Subcutaneous adipose tissue (tissue), 3 donors: Measurements from ENCODE around the genes SH3GLB2 and CRAT.

- PRO-cap, result no peak
- RAMPAGE, long total RNA, 3 experiments, result no peak in any of the 3 experiments
Measured at GRCh38 chr9:128550686-128551758, 1.4 kb upstream of the SPTAN1 start.

DNA sequence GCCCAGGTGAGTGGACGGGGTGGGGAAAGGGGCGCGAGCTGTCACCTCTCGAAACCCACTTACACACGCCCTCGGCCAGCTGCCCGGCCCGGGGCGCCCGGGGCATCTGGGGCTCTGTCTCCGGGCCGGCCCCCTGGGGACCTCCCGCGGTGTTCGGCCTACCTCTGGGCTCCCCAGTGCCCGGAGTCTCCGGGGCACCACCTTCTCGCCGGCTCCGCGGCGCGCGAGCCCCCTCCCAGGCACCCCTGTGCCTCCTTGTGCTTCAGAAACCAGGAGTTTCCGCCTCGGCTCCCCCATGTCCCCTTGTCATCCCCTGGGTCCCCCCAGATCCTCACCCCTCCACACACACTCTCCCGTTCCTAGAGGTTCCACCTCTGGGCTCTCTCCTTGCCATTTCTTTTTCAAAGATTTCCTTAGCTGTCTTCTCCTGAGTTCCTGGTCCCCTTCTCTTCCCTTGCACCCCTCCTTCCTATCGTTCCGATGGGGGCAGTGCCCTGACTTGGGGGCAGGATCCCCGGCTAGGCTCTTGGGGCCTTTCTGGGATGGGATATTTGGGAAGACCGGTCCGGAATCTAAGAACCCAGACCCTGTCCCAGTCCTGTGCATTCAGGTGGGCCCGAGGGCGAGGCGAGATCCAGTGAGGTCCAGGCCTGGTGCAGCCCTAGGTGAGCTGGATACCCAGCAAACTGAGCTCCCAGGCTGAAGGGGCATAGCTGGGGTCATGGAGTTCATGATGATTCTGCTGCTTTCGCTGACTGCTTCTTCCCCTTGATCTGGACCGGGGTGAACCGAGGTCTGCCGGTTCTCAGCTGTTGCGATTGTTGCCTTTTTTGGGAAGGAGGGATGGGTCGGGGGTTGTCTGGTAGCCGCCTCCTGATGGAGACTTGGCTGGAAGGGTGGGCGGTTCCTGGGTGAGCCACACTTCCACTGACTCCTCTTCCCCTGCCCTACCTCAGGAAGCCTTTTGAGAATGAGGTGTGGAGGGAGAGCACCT is 609 bp downstream of the LRRC8A start:
- PRO-cap, result bidirectional peak, plus-strand start at position 919 of the sequence, minus-strand start at position 797 of the sequence
- RAMPAGE, long total RNA, 3 experiments, result no peak in any of the 3 experiments

- PRO-cap, result no peak
- RAMPAGE, long total RNA, 3 experiments, result no peak in any of the 3 experiments
Measured at GRCh38 chr9:128885655-128886454, 3.9 kb downstream of the LRRC8A start.

DNA sequence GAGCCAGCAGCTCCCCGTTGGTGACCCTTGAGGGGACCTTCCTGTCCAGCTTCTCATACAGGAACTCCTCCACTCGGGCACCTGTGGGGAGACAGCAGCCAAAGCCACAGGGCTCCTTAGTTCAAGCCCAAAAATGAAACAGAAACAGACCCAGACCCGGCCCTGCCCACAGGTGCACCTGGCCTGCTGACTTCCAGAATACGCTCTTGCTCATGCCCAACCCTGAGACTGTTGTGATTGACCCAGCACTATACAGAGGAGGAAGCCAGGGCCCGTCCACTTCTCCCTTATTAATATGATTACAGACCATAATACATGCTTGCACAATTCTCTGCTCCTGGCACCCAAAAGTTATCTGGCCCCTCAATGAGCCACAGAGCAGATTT is 7.0 kb downstream of the SH3GLB2 start:
- PRO-cap, result no peak
- RAMPAGE, long total RNA, 3 experiments, result no peak in any of the 3 experiments

- PRO-cap, result bidirectional peak, plus-strand start at chr9:129028554, minus-strand start at chr9:129028308
- RAMPAGE, long total RNA, 3 experiments, result no peak in any of the 3 experiments
Measured at GRCh38 chr9:129027399-129028440, at the start of gene SH3GLB2. SH3GLB2 (minus strand) TSS chr9:129028331.

DNA sequence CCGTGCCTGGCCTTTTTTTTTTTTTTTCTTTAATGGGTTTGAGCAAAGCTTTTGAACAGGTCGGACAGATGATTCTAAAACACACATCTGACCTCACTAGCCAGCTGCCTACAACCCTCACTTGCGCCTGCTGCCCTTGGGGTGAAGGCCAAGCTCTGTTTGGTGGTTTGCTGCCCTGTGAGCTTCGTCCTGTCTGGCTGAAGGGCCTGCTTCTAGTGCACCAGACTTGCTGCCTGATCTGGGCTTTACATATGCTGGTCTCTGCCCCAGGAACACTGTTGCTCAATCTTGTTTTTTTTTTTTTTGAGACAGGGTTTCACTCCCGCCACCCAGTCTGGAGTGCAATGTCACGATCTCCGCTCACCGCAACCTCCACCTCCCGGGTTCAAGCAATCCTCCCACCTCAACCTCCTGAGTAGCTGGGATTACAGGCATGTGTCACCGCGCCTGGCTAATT is 16.4 kb upstream of the DOLPP1 start:
- PRO-cap, result no peak
- RAMPAGE, long total RNA, 3 experiments, result no peak in any of the 3 experiments

DNA sequence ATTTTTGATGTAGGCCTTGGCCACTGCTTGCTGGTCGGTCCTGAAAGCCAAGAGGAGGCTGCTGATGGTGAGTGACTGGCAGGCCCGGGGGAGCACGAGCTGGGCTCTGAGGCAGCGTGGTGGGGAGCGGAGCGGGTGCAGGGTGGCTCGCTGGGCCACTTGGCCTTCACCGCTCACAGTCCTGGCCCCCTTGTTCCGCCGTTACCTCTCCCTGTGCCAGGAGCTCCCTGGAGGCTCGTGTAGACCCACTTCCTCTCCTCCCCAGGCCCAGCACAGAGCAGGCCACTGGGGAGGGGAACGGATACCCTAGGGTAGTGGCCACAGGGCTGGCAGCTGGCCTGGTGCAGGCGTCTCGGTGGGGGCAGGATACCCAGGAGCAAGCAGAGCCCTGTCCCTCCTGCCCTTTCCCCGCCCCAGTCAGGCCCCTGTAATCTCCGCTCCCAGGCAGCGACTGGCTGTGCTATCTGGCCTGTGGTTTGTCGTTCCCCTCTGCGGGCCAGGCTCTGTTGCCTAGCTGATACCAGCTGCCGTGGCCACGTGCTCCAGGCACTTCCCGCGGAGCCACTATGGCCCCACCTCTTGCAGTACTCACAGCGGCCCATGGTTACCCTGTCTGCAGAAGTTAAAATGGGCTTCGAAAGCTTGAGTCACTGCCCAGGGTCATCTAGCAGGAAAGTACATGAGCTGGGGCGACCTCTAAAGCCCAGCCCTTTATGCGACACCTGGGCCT is 11.7 kb upstream of the DOLPP1 start:
- PRO-cap, result unidirectional peak, minus-strand start at position 478 of the sequence
- RAMPAGE, long total RNA, 3 experiments, result no peak in any of the 3 experiments

GRCh38 chr9:129110256-129110831 is at the start of gene CRAT:
CRAT (minus strand) TSS chr9:129110793.
- PRO-cap, result bidirectional peak, plus-strand start at chr9:129110950, minus-strand start at chr9:129110791
- RAMPAGE, long total RNA, 3 experiments, result start-site peak on the minus strand in 1 of 3 experiments, at chr9:129110681-129110737 at its widest, 162 reads per replicate

DNA sequence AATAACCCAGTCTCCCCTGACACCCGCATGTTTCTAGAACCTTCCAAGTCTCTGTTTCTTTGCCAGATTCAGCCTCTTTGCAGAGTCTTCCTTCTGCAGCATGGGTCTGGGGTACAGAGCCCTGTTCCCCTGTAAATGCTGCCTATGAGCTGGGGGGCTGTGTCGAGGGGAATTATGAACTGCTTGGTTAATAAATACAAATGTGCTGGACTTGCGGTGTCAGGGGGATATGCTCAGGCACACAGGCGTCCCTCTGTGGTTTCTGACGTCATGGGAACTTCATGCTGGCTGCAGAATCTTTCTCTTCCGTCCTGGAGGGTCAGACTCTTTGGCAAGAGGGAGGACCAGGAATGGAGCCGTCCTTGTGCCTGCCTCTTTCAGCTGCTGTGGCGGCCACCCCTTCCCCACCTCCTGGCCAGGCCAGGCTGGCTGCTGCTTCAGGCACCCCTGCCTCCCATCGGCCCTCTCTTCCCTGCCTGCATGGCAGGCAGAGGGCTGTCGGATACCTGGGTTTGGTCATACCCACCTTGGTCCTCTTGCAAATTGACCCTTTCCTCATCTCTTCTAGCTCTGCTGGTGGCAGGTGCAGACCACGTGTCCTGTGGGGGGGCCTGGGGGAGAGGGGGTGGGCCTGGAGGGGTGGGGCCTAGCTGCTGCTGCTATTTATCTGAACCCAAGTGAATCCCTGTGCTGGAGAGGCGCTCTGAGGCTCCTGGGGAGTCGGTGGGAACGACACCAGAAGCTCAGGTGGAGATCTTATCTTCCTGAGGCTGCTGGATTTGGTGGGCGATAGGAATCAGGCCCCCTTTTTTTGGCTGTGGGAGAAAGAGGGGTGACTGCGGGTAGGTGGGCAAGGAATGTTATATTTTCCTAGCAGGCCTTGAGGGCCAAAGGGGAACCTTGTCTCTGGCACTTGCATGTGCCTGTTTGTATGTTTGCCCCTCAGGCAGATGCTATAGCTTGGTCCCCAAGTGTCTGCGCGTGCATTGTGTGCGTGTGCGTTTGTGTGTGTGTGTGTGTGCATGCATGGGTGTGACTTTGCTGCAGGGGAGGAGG is 30.4 kb downstream of the PTPA start:
- PRO-cap, result bidirectional peak, plus-strand start at position 331 of the sequence, minus-strand start at position 255 of the sequence
- RAMPAGE, long total RNA, 3 experiments, result no peak in any of the 3 experiments

DNA sequence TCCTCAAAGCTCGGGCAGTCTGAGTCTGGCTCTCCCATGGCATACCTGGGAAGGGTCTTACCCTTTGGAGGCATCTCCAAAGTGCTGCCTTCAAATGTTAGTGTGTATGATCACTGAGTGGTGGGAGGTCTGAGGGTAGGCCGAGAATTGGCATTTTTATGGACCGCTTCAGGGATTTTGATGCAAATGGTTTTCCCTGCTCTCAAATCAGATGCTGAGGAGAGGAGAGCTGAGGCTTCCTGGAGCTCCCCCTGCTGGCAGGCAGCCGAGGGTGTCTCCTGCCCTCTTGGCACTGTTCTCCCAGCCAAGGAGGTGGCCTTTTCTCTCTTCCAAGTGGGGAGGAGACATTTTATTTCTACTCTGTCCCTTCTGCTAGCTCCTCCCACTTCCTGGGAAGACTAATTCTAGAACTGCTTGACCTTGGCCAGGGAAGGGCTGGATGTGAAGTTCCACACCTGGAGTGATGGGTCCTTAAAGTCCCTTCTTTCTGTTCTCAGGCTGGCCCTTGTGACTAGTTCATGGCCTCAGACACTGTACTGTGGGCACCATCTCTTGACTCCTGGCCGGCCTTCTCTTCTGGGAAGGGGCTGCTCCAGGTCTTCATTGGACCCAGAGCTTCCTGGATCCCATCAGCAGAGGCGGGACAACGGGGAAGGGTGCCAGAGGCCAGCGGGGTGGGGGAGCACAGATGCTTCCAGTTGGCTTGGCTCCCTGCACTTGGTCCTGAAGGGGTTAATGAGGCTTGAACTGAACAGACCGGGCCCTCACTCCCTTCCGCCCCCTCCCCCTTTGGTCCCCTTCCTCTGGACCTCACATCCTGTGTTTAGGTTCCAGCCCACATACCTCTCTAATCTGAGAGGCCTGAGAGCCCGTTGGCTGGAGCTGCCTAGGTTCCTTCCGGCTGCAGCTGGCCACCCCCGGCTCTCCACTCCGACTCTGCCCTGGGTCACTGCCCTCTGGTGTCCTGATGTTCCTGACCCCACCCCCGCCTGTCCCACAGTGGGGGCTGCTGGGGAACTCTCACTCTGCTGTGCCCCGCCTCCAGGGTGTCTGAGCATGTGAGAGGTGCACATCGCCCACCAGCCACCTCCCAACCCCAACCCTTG is 32.0 kb downstream of the PTPA start:
- PRO-cap, result bidirectional peak, plus-strand start at position 407 of the sequence, minus-strand start at position 294 of the sequence; bidirectional peak, plus-strand start at position 850 of the sequence, minus-strand start at position 572 of the sequence; unidirectional peak, plus-strand start at position 928 of the sequence
- RAMPAGE, long total RNA, 3 experiments, result no peak in any of the 3 experiments

DNA sequence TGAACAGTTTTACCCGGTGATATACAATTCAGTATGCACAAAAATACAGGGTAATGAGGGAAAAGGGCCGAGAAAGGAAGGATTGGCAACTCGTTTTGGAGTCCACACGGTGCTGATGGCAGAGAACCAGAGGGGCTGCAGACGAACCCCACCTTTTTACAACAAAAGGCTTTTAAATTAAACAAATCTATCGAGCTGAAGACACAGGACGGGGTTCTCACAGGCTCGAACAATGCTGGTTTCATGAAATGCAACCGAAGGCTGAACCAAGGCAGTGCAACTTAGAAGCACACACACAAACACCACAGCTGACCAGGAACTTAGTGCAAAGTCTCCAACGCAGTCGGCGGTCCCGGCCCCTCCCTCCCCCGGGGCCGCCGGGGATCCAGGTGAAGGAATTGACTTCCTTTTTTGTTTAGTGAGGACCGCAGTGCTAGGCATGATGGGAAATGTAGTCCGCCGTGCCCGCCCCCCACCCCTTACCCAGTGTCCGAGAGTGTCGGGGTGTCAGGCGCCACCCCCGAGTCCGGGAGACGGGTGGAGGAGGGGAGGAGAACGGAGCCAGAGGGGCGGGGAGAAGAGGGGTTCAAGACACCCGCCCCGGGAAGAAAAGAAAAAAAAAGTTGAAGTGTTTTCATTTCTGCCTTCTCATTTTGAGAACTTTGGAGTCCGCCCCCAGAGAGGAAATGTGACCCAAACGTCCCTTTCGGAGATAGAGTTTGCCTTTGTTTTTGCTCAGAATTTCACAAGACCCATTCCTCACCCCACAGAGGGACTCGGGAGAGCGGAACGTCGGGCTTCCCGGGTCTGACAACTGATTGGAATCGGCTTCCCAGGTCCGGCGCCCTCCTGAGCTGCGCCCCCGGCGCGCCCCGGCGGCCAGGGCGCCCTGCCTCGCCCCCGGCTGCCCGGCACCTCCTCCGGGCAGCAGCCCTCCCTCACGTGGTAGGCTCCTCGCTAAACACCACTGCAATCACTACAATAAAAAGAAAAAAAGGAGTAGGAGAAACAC is 2.2 kb downstream of the IER5L start:
- PRO-cap, result bidirectional peak, plus-strand start at position 755 of the sequence, minus-strand start at position 304 of the sequence
- RAMPAGE, long total RNA, 3 experiments, result no peak in any of the 3 experiments

DNA sequence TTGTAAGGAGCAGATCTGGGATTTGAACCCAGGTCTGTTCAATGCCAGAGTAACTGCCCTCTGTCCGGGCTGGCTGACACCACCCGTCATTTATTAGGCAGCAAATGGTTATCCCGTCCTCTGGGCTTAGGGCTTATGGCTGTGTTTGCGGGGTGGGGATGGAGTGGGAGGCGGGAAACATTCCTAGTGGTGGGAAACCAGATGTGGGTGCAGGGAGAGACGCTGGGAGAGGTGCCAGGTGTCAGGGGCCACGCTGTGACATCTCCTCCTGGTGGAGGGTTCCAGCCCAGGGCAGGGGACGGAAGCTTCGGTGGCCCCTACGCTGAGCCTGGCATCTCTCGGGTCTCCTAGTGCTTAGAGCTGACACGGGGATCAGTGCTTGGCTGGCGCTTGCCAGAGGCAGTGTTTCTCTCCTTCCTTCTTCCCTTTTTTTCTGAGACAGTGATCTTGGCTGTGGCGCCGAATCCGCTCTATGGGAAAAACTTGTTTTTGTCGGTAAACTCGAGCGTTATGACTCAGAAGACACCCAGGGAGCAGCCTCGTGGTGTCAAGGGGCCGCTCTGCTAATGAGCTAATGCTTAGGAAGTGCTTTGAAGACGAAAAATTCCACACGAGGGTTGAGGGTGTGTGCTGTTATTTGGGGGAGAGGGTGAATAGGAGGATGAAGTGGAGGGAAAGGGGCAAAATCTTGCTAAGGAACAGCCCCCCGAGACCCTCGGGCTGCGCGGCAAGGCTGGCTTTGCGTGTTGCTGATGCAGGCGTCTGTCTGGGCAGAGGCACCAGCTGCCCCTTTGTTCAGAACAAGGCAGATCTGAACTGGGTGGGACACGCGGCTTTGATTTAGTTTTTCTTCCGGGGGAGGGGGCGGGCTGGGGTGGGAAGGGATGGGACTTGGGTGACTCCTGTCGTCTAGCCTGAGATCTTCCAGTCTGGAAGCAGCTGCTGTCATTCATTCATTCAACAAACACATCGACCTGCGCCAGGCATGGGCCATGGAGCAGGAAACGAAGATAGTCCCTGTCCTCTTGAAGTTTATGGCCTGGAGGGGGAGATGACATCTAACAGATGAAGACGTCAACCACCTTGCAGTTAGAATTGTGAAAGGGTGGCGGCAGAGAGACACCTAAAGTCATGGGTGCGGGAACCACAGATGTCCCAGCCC is 20.5 kb upstream of the IER5L start:
- PRO-cap, result bidirectional peak, plus-strand start at position 518 of the sequence, minus-strand start at position 435 of the sequence
- RAMPAGE, long total RNA, 3 experiments, result no peak in any of the 3 experiments

DNA sequence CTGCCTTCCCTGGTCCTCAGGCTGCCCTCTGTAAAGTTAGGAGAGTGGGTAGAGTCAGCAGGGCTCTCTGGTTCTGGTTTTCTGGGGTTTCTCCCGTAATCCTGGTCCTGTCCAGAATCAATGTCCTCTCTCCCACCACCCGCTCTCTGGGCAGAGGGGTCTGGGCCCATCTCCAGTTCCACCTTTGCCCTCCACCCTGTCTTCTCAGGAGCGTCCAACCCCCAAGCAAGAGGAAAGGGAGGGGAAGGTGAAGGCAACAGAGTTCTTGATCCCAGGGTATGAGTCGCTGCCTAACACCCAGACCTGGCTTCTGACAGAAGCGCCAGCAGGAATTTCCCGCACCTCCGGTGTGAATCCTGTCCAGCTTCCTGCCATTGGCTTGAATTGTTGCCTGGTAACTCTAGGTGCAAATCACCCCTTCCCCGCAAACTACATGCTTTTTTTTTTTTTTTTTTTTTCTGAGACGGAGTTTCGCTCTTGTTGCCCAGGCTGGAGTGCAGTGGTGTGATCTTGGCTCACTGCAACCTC is 84.1 kb upstream of the IER5L start:
- PRO-cap, result unidirectional peak, minus-strand start at position 312 of the sequence
- RAMPAGE, long total RNA, 3 experiments, result no peak in any of the 3 experiments

DNA sequence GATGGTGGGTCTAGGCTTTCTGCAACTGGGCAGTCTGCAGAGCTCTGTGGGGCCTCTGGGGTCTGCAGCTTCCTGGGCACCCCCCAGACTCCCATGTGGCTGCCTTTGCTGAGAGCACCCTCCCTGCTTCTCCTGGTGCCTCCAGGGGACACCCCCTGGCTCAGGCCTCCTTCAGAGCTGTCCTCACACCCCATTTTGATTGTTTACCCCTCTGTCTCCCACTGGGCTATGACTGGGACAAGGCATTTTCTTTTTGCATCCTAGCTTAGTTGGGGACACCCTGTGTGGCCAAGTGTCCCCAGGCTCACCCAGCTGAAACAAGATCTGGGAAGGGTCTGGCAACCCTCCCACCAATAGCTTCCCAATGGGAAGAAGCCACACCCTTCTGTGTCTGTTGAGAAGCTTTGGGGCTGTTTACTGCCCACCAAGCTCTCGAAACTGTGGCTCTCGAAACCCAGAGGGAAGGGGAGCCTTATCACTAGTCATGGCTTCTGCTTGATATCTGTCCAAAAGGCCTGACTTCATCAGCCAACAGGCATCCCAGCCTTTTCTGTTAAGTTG is 204.4 kb upstream of the IER5L start:
- PRO-cap, result no peak
- RAMPAGE, long total RNA, 3 experiments, result no peak in any of the 3 experiments

DNA sequence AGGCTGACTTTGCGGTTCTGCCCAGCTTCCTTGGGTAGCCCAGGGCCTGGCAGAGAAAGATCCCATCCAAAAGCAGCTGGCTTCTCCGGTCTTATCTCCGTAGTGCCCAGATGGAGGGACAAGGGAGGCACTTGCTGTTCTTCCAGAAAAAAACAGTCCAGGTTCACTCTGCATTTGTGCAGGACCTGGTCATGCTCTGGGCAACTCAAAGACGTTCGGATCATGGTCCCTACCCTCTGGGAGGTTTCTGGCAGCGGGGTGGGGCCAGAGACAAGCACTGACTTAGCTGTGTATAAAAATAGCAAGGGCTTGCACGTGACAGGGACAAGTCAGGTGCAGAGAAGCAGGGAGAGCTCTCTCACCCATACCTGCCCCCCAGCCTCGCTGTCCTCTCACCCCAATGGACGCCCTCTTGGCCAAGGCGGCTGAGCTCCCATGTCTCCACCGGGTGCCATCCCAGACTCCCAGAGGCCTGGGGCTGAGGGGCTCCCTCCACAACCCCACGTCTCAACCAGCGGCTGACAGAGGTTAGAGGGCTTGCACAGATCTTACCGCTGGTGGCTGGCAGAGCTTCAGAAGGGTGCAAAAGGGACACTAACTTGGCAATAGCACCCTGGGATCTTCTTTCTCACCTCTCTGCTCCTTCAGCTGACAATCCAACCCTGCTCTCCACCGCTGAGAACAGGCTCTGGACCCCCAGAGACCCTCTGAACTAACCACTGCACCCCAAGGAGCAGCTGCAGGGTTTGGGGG is 212.0 kb downstream of the C9orf50 start:
- PRO-cap, result bidirectional peak, plus-strand start at position 327 of the sequence, minus-strand start at position 207 of the sequence
- RAMPAGE, long total RNA, 3 experiments, result no peak in any of the 3 experiments

DNA sequence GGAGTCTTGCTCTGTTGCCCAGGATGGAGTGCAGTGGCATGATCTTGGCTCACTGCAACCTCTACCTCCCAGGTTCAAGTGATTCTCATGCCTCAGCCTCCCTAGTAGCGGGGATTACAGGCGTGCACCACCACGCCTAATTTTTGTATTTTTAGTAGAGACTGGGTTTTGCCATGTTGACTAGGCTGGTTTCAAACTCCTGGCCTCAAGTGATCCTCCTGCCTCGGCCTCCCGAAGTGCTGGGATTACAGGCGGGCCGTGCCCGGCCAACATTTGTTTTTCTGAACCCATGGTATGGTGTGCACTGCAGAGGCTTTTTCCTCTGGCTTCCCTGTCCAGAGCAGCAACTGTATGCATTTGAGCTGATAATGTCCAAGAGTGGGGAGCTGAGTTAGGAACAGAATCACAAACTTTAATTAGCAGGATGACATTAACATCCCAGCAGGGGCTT is 208.4 kb downstream of the C9orf50 start:
- PRO-cap, result no peak
- RAMPAGE, long total RNA, 3 experiments, result no peak in any of the 3 experiments

DNA sequence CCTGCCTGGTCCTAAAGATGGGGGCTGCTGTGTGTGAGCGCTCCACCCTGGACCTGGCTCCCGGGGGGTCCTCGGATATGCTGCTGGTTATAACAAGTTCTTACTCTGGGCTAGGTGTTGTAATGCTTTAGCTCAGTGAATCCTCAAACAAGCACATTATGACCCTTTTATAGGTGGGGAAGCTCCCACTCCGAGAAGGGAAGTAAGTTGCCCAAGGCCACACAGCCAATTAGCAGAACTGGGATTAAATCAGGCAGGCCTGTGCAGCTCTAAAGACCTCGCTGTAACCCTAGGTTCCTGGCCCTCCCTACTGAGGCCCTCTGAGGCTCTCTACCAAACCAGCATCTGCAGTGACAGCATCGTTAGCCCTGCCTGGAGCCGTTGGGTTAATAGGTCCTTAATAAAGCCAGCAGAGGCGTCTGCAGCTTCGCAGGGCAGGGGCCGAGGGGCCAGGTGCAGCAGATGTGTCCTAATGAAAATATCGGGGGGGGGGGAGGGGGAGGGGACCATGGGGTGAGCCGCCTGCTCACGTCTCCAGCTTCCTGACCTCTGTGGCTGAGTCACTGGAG is 204.1 kb downstream of the C9orf50 start:
- PRO-cap, result no peak
- RAMPAGE, long total RNA, 3 experiments, result no peak in any of the 3 experiments

- PRO-cap, result unidirectional peak, minus-strand start at chr9:129451483
- RAMPAGE, long total RNA, 3 experiments, result no peak in any of the 3 experiments
Measured at GRCh38 chr9:129451057-129452254, 169.4 kb downstream of the C9orf50 start.

- PRO-cap, result no peak
- RAMPAGE, long total RNA, 3 experiments, result no peak in any of the 3 experiments
Measured at GRCh38 chr9:129458693-129459585, 162.0 kb downstream of the C9orf50 start.

DNA sequence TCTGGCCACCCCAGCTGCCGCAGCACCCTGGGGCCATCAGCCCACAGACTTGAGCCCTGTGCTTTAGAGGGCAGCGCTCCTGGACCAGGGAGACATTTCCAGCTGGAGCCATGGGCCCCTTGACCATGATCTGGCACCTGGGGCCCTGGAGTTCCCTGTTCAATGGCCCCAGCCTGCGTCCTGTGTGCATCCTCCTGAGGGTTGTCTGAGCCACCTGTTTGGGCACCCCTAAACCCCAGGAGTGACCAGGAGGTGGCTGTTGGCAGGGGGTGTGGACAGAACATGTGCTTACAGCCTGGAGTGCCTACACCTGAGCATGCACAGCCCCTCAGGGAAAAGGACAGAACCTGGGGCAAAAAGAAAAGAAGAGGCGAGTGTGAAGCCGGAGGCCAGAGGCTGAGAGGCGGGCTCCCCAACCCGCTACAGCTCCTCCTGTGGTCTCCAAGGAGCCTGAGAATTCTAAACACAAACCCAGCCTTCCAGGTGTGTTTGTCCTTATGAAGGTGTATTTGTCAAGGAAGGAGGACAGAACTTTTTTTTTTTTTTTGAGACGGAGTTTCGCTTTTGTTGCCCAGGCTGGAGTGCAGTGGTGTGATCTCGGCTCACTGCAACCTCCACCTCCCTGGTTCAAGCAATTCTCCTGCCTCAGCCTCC is 126.6 kb downstream of the C9orf50 start:
- PRO-cap, result no peak
- RAMPAGE, long total RNA, 3 experiments, result no peak in any of the 3 experiments